ENCODE data around the gene RFWD3.

DNA sequence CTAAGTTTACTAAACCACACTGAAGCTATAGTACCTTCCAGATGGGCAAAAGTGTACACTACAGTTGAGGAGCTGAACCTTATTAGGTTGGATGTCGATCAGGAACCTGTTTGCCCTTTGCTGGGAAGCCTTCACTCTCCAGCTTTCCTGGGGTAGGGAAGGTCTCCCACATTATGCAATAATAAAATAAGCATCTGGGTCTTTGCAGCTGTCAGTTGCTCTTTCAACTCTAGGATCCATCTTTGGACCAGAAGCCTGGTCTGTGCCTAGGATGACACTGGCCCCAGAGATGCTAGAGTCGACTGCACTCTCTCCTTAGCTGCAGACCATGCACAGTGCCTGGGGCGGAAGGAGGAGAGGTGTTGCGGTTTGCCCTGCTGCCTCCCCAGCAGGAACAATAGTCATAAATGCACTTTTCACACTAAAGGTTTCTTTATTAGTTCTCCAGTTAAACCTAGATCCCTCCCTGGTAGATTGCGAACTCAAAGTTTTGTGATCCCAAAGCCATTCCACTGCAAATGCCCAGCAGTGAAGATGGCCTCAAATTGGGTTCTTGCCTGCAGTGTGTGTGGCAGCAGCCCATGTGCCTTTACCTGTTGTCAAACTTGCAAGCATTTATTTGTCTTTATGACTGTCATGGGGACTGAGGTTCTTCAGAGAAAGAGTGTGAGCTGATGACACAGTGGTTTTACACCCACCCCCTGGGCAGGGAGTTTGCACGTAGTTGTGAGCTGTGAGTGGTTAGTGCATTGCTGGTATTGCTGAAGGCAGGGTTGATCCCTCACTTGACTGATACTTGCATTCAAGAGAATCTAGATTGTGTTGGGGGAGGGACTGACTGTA lies 10.2 kb downstream of the ATXN1L start:
- PRO-cap = no peak

- PRO-cap = bidirectional peak, plus-strand start at chr16:71883605, minus-strand start at chr16:71883269
Measured at GRCh38 chr16:71883143-71883691, 765 bp downstream of the ZNF821 start.

GRCh38 chr16:71929062-71929909 lies 34.0 kb downstream of the IST1 start:
- PRO-cap = no peak

DNA sequence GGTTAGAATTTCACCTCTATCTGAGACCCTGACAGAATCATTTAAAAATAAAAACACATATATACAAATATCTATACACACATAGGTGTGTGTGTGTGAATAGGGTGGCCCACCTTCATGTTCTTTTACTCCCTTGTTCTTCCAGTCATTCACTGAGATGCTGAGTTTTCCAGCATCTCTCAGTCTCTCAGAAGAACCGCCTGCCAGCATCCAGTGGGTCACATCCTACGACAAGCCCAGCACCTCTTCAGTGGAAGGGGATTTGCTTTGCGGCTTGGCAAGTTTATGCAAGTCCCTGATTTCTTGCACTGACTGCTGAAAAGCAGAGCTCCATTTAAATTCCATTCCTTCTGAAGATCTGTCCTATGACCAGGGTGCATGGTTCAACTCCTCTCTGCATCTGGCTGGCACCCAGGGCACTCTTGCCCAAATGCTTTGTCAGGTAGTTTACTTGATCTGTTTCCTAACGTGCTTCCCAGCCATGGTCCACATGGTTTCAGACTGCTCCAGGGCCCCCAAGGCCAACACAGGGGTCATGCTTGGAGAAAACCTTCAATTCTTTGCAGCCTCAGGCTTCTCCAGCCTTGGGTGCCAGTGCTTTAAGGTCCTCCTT lies 11.4 kb upstream of the HP start:
- PRO-cap = no peak

DNA sequence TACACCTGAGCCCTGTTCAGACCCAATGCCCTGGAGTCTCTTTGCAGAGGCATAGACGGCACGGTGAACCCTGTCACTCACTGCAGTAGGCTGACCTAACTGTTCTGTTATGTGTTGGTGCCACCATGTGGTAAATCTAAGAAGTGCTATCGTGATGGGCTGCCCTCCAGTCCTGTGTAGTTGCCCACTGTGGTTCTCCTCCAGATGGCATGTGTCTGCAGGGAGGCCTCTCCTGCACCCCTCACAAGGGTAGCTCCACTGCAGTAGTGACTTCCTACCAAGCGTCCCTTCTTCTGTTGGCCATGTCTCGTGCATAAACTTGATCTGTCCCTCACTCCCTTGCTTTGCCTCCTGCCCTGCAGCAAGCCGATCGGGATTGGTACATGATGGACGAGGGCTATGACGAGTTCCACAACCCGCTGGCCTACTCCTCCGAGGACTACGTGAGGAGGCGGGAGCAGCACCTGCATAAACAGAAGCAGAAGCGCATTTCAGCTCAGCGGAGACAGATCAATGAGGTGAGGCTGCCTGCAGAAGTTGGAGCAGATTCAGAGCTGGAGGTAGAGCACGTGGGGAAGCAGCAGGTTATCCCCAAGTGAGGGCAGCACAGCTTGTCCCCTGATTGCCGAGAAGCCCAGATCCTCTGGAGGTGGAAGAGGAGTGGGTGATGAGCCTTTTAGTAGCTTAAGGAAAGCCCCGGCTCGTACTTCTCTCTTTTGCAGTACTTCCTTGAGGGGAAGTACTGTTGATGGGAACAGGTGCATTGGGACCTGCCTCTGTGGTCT lies 5.9 kb downstream of the DHX38 start:
- PRO-cap = no peak

- PRO-cap = no peak
Measured at GRCh38 chr16:72784354-72785652, 263.1 kb downstream of the ZFHX3 start.

- PRO-cap = no peak
Measured at GRCh38 chr16:72853433-72854024, 194.4 kb downstream of the ZFHX3 start.

DNA sequence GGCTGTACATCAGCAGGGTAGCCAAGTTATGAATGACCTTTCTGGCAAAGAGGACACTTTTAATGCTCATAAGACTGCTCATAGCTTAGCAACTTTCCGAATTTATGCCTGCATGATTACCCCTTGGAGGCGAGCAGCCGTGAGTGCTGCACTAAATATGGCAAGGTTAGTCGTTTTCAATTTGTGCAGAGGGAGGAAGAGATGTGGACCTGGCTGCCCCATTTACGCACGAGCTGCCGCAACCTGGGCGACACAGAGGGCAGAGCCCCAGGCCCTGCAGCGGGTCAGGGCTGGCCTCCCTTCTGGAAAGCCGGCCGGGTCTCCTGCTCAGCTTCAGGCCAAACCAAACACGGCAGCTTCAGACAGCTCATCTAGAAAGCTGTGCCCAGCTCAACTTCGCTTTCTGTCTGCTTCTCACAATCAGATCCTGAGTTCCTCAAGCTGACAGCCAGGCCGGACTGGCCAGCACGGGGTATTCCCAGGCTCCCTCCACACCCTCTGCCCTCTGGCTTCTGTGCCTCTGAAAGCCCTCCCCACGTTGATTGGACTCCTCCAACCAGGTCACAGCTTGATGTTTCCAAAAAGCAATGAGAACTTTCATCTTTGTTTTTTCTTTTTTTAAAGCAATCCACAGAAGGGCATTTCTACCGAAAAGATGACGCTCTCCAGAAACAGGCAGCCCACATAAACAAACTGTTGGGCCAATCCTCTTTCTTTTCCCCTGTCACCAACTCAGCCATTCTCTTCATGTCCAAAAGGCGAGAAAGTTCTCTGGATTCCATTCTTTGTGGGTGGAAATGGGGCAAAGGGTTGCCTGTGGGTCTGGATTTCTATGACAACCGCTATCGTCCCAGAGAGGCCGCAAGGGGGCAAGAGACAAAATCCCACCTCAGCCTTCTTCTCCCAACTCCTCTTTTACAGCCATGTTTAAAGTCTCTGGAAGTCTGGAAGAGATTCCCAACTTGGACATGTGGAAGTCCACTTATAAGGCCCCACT lies 189.1 kb downstream of the ZFHX3 start:
- PRO-cap = no peak

DNA sequence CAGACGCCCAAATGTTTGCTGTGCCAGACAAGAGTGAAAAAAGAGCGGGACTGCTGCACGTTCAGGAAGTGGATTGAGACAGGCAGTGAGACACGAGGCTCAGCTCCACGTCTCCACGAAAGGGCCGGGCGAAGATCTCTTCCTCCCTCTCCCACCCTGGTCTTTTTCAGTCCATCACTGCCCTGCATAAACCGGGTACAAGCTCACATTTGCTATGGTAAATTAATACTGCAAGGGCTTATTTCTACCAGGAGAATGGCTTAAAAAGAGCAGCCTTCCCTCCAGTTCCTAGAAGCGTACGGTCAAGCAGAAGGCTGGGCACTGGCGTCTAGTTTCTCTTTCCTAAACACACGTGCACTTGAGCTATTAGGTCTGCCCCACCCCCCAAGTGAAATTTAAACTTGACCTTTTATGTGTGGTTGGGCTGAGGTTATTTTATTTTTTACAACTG lies 95.4 kb downstream of the ZFHX3 start:
- PRO-cap = no peak

- PRO-cap = no peak
Measured at GRCh38 chr16:72959585-72960267, 88.2 kb downstream of the ZFHX3 start.

DNA sequence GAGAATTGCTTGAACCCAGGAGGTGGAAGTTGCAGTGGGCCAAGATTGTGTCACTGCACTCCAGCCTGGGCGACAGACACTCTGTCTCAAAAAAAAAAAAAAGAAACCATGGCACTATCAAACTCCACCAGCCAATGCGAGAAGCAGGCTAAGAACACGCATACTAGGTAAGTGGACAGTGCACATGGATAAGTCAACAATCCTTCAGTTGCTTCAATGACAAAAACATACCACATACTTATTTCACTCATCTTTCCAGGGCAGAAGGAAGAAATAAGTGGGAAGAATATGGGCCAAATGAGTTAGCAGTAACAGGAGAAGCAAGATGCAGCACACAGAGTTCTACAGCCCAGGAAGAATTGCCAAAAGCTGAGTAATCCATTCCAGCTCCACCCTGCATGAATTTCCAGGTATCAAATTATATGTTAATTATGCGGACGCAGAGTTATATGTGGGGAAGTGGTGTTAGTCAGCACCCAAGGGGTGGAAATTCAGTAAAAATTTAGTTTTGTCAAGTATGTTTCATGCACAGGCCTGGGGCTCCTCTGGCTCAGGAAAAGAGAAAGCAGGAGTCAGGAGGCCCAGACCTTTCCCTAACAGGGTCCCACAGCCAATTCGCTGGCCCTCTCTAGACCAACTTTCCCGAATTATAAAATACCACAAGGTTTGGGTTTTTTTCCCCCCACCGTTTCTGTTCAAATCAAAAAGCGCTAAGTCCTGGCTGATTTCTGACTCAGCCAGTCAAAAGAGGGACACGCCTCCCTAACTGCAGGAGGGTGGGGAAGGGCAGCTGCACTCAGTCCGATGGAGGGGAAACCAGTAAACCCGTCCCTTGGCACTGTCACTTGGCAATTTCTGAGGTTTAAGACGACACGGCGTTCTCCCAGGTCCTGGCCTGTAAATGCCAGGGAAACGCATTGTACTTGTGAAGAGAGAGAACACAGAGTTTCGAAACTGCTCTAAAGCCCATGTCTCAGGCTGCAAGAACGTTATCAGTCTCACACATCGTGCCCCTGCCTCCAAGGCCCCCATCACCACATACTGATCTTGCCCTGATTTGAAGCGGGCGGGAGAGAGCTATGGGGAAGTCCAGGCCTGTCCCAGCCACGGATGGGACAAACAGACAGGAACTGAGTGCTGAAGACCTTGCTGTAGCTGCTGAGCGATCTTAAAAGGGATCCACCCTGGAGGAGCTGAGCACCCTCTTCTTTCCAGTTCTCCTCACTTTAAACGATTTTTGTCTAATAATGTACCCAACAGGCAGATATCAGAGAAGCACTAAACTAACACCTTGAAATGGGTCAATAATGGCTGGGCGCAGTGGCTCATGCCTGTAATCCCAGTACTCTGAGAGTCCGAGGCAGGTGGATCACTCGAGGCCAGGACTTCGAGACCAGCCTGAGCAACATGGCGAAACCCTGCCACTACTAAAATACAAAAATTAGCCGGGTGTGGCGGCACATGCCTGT lies 58.0 kb downstream of the ZFHX3 start:
- PRO-cap = unidirectional peak, plus-strand start at position 851 of the sequence

- PRO-cap = no peak
Measured at GRCh38 chr16:73046616-73047148, 1.2 kb downstream of the ZFHX3 start.

DNA sequence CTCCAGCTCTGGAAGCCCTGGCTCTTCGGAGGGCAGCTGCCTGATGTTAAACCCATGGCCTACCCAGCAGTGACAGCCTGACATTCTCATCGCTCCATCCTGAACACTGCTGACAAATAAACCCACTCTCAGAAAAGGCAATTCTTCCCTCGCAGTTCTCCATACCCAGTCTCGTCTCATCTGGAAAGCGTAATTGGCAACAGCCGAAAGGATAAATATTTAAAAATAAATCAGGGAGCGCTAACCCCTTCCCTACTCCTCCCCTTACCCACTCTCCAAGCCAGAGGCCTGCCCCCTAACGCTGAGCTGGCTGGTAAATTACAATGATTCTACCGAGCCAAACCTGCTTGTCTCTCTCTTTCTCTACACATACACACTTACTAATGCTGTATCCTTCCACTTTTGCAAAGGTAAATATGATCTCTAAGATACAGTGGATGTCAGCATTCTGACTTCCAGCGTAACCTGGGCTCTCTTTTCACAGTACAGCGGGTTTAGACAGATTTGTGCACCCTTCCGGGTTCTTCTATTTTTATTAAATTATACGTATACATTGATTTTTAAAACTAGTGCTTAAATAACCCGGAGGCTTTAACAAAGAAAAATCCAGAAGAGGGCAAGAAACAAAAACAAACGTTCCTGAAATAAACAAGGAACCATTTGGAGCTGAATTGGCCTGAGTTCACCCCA lies 2.9 kb upstream of the ZFHX3 start:
- PRO-cap = no peak

DNA sequence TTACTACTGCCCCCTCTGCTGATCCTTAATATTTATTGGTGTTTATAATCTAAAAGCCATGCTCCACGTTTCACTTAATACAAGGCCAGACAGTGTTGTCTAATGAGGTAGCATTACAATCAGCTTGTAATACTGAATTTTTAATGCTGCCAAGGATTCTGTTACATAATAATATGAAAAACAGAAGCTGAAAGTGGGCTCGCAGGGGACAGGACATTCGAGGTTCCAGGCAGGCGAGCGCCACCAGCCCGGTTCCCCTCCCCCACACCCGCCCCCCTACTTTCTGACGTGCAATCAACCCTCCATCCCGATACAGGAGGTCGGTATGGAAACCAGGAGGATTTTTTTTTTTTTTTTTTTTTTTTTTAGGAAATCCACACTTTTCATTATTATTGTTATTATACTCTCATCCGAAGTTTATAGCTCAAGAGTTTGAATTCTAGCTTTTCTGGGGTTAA lies 6.2 kb upstream of the ZFHX3 start:
- PRO-cap = unidirectional peak, plus-strand start at position 220 of the sequence

GRCh38 chr16:73143853-73144600 lies 96.1 kb upstream of the ZFHX3 start:
- PRO-cap = no peak

GRCh38 chr16:73483463-73484052 lies 435.6 kb upstream of the ZFHX3 start:
- PRO-cap = no peak

DNA sequence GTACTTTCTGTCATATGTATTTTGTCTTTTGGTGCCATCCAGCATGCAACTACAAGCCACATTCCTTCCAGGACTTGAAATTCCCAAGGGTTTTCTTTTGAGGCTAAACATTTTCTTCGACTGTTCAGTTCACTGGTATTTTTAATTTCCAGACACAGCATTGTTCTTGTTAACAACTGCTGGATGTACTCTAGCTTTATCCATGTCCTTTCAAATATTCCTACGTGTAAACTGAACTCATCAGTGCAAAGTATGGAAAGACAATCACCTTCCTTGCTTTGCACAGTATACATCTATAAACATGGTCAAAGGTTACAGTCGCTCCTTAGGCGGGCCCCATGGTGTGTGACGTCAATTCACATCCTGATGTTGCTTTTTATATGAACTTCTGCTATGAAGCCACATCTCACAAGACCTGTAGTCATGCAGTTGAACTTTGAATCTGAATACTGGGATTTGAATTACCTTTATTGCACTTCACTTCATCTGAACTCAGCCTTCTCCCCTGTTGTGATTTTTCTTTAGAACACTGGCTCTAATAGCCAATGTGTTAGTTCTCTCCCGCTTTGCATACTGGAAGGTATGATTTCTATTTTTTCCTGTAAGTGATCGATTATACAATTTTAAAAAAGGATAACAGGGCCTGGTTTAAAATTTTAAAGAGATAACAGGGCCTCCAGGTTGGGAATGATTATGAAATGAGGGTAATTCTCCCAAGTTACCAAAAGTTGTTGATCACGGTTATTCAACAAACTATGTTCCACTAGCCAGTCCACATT lies 447.6 kb upstream of the PSMD7 start:
- PRO-cap = no peak

DNA sequence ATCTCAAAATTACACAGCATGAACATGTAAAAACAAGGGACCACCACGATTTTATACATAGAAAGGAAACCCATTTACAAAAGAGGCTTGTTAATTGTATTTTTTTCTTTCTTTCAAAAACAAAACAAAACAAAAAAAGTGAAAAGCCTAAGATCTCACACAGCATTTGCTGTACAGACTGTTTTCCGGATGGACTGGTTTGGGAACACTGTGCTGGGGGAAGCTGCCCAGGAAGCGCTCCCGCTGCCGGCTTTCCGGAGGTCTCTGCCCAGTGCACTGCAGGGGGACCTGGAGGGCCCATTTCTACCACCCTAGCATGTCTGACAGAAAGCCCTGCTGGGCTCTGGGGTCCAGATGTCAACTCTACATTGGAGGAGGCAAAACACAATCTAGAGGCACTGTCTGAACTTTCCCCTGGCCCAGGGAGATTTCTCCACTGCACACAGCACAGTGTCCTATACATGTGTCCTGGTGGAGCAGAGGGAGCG lies 26.3 kb upstream of the CLEC18B start:
- PRO-cap = no peak

GRCh38 chr16:74666357-74667280 lies at the start of gene RFWD3:
Gene RFWD3, minus strand, starts transcription at chr16:74666877.
- PRO-cap = unidirectional peak, minus-strand start at chr16:74666855

- PRO-cap = no peak
Measured at GRCh38 chr16:74667281-74667896, 712 bp upstream of the RFWD3 start.